Umbilical cord (tissue), 2 donors: ENCODE results near the genes NBPF4, STXBP3 and PSMA5.

- RAMPAGE, long total RNA = no peak
Observed at GRCh38 chr1:107139556-107140719, 901 bp upstream of the NTNG1 start.

- RAMPAGE, long total RNA = no peak
Observed at GRCh38 chr1:107141332-107141752, 503 bp downstream of the NTNG1 start.

DNA sequence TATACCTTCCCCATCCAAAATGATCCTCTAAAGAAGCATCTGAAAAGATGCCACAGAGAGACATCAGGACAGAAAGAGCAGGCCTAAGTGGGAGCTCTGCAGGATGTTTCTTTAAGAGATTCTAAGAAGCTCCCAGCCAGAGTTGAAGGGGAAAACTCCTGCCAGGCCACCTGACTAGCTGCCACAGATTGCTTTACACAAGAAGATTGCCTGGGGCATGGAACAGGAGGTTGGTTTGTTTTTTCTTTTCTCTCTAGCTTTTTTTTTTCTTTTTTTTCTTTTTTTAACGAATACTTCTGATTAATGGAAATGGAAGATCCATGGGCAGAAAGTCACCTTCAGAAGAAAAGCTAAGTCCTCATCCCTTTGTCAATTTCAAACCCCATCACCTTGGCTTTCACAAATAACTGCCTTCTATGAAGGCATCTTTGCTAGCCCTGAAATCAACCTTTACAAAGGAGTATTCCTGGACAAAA, 275.7 kb downstream of the VAV3 start:
- RAMPAGE, long total RNA = no peak

DNA sequence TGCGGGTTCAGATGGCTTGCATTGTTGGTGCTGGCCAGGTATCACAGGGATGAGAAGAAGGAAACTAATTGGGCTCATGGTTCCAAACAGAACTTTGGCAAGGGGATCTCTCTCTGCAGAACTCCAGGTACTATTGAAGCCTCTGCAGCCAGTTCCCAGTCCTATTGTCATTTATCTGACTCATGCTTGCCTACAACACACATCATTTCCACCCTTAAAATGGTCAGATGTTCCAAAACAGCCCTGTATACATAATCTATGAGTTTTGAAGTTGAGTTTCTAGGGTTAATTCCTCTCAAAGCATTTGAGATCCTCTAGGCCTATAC, 88.6 kb upstream of the VAV3 start:
- RAMPAGE, long total RNA = no peak

- RAMPAGE, long total RNA = no peak
Observed at GRCh38 chr1:108077979-108078435, 113.0 kb upstream of the VAV3 start.

DNA sequence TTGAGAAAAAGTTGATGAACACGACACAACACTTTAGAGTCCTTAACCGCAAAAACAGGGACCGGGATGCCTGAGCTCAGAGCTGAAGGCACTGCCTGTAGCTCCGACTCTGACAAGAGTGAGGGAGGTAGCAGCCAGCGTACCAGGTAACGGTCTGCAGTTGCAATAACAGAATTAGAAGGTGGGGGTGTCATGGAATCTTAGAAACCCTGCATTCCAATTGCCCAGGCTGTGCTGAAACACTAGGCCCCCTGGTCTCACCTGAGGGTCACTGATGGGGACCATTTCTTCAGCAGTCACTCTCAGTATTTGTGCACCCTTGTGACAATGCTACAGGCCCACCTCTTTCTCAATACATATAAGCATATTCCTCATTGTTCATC, at the start of gene NBPF4:
Gene NBPF4 (minus strand): TSS at position 176 of the 383 bp plus-strand sequence.
- RAMPAGE, long total RNA = no peak

GRCh38 chr1:108746136-108746864, at the start of gene STXBP3:
STXBP3 (plus strand) TSS chr1:108746674.
- RAMPAGE, long total RNA = no peak

DNA sequence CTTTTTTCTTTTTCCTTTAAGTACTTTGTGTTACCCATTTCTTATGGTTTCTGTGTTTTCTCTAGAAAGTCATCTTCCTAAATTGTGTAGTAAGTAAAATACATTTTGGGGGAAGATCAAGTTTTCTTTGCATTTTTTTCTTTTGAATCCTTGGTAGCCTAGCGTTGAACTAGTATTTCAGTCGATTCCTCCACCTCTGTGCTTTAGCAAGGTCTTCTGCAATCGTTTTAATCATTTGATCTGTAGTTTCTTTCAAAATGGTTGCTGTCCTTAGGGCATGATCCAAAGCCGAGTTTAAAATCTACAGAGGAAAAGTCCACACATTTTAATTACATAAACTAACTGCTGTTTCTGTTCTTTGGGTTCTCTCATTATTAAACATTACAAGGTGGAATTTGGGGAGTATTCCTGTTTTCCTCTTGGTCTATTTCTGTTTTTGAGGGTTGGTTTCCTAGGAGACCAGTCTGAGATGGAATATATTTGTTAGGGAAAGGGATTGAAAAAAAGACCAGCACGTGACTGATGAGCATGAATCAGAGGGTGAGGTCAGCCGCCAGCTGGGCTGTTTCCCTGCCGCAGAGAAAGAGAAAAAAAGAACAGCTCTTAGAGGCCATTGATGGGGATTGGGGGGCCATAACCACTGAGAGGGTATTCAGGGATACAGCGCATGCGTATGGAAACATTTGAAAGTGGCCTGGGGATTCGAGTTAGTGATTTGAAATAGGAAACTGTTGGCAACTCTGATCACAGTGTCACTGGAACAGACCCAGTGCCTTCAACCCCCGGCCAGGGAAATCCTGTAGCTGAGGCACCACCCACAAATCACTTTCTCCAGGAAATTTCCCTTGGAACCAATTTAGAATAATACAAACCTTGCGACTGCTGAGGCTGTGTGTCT, 40.6 kb downstream of the AKNAD1 start:
- RAMPAGE, long total RNA = no peak

DNA sequence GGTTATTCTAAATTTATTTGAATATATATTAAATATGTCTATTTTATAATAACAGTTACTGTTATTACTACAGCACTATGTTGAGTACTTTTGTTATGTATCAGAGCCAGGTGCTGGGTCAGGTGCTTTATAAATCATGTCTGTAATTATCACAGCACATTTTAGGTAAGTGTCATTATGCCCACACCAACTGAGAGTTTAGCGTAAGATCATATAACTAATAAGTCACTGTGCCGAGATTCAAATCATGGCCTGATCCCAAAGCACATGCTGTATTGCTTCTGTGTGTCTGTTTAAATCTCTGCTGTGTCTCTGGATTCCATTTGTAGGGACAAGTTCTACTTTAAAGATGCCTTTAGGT, 1.9 kb downstream of the GPSM2 start:
- RAMPAGE, long total RNA = no peak

GRCh38 chr1:108923679-108924528, 39.4 kb downstream of the CLCC1 start:
- RAMPAGE, long total RNA = no peak

DNA sequence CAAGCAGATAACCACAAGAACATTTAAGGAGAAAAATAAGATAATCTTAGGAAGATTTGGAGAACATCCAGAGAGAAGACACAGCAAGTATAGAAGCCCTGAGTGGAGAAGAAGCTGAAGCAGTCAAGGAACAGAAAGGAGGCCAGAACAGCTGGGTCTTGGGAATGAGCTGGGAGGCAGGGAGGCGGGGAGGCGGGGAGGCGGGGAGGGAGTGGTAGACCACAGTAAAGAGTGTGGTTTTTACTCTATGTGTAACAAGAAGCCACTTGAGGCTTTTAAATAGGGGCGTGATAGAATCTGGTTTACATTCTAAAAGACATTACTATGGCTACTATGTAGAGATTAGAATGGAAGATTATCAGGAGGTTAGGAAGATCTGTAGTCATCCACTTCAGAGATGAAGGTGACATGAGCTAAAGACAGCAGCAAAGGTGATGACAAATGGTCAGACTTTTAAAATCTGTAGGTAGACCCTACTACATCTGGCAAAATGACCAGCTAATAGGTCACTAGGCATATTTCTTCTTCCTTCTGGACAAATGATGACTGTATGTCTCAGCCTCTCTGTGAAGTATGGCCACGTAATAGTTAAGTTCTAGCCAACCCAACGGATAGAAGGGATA, 6.5 kb downstream of the CLCC1 start:
- RAMPAGE, long total RNA = no peak

- RAMPAGE, long total RNA = no peak
Observed at GRCh38 chr1:109134345-109134857, 20.5 kb downstream of the ELAPOR1 start.

DNA sequence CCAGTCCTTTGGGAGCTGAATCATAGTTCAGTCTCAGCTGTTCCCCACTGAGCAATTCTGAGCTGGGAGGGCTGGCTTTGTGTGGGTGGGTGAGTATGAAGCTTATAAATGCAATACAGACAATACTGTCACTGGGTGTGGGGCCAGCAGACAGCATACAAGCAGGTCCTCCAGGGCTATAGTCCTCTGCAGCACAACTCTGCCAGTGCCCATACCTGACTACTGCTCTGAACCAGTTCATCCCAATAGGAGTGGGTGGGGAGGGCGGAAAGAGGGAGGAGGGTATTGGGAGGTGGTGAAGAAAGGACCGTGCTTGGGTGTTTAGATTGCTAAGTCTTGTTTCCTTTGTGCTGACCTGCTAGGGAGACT, 12.4 kb upstream of the SARS1 start:
- RAMPAGE, long total RNA = no peak

GRCh38 chr1:109275478-109276050, 7.4 kb downstream of the PSRC1 start:
- RAMPAGE, long total RNA = no peak

DNA sequence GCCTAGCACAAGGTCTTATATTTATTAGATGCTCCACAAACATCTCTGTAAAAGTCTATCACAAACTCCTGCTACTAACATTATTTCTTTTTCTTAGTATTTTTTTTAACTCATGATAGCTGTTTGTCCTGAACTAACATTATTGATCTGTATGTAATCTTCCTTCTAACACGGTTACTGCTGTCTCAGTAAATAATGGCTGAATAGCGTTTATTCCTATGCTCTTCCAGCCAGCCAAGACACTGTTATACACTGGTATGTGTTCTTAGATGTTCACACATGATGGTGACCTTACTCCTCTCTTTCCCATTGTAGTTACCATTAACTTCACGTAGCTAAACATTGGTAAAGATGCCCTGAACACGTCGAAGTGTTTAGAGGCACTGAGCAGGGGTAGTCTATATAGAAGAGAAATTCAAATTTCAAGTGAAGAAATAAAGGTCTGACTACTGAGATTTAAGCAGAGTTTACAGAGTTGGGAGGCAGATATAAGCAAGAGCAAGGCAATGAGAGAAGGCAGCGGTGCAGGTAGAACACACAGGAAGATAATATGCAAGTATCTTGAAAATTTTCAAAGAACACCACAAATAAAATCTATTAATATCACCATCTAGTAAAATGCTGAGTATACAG, 20.3 kb downstream of the SORT1 start:
- RAMPAGE, long total RNA = no peak

DNA sequence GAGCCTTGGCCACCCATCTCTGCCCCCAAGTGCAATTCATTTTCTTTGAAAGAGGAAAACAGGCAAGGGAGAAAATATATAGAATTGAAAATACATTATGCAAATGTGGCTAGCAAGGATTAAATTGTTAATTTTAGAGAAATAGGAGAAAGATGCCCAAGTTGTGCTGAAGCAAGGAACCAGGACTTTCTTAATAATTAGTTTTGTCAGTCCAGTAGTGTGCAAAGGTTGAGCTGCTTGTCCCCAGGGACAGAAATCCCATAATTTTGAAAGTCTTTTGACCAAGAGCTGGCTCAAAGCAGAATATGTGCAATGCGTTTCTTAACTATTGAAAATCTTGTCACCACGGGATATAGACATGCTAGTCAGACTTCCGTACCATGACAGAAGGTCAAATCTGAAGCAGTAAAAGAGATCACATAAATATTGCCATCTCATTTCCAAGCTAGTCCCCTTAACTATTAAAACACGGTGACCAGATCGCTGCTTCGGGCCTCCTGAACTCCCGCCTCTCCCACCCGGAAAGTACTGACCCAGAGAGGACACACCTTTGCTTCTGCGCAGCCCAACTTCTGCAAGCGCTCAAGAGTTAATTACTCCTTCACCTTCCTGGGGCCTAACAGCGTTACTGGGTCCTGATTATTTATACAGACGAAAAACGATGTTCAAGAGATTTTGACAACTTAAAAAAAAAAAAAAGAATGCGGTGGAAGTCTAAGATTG, 898 bp downstream of the SORT1 start:
- RAMPAGE, long total RNA = no peak

- RAMPAGE, long total RNA = start-site peak on the minus strand at chr1:109426419-109426456, 54 and 40 reads in 2 replicates
Observed at GRCh38 chr1:109425687-109426498, at the start of gene PSMA5. PSMA5 (minus strand) TSS chr1:109426448.

DNA sequence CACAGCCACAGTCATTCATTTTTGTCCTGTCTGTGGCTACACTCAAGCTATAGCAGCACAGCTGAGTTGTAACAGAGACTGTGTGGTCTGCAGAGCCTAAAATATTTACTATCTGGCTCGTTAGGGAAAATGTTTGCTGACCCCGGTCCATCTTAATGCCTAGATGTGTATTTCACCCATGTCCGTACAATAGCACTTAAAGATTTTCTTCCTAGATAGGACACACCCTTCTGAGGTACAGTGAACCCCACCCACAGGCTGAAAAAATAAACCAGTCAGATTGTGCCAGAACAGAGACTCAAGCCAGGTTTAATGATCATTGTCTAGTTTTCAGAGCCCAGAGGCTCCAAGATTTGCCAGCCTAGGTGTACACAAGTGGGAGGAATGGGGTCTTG, 5.6 kb downstream of the AMIGO1 start:
- RAMPAGE, long total RNA = no peak

DNA sequence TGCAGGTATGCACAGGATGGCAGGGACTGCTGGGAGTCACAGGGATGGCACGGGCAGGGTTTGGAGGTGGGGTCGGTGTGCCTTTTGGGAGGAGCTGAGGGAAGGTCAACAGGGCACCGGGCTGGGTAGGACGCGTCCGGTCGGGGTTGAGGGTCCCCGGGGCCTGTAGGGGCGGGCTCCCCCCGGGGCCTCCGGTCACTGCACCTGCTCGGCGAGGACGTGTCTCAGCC, 396 bp downstream of the AMIGO1 start:
- RAMPAGE, long total RNA = no peak

DNA sequence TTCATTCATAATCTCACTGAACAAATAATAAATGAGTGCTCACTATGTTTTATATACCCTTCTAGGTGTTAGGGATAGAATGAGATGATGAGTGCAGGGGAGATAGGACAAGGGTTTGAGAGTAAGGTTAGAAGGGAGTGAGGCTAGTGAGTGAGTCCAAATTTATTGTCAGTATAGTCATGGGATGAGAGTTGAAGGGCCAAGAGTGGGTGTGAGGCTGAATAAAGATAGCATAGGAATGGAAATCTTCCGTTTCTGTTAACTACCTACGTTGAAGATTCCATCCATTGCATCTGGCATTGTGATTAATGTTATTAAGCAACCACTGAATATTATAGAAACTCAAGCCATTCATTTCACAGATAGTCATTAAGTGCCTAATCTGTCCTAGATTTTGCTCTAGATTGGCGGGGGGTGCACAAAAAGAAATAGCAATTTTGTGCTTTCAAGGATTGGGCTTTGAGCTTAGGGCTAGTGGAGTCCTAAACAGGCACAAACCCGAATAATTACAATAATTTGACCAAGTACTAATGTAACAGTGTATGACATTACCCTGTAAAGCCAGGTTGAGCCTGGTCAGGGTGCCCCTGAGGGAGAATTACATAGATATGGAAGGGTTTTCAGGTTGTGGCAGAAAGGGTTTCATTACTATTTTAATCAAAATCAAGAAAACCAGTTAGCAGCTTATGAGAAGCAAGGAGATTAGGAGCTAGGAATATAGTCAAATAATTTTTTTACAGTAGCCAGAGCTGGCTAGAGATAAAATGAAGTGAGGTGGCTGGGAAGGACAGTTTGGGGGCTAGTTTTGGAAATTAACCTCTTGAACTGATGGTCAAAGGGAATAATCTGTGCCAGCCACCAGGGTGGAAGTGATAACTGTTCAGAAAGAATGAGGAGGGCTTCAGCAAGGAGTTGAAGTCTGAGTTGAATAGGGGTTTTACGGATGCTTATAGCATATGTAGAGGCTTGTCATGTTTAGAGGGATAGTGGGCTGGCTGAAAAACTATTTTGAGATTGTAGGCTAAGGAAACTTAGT, 17.2 kb downstream of the GNAI3 start:
- RAMPAGE, long total RNA = no peak